Epithelial cell of alveolus of lung (primary cell): ENCODE measurements around the gene TSN.

DNA sequence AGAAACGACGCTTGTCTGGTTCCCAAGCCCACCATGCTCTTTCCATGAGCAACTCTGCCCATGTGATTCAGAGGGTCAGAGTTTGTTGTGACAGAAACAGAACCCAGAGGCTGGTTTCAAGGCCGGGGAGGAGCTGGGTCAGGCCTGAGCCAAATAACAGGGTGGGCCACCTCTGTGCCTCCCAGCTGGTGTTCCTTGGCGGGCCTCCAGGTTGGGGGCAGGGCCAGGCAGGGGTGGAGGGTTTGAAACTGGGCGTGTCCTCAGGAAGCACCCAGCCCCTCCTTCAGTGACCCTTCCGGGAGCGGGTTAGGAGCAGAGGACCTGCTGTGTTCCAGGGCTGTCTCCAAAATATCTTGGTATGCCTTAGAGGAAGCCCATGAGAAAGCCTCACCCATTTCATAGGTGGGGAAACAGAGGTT lies 74.9 kb upstream of the GLI2 start:
- RAMPAGE, long total RNA: no peak
- RRBS: no CpG with 5 or more reads among the region's 7 CpGs

DNA sequence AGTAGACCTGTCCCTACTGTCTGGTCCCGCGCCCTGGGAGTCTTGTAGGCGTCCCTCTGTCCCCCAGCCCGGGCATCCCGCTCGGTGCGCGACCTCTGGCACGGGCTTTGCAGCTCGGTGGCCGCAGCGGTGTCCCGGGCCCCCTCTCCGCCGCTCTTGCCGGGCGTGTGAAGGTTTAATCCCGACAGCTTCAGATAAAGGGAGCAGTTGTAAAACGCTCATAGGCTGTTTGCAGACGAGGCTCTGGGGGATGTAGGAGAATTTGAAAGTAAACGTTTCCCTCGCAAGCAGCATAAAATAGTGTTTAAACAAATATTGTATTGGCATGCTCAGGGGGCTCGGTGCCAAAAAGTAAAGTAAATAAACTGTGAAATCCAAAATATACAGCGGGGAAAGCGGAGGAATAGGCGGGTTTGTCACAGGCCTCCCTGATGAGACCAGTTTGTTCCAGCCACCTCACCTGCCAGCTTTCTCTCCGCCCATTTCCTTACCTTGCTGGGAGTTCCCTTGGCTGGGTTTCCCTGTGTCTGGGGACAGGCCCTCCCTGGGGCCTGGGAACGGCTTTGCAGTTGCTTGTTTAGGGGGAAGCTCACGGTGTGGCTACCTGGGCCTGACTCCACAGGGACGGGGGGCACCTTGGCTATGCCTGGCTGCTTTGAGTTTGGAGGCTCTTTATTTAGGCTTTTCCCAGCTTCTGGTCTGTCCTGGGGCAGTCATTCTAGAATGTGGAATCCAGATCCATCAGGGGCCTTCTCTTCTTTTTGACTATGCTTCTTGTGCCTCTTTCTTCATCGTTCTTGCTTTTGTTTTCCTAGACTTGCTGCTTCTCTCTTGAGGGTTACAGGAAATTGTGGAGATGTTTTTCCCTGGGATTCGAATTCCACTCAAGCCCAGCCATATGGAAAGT lies 2.1 kb downstream of the GLI2 start:
- RAMPAGE, long total RNA: no peak
- RRBS: 1% methylated on average over 10 of the region's 32 CpGs

- RAMPAGE, long total RNA: no peak
- RRBS: no CpG with 5 or more reads among the region's 18 CpGs
Measured at GRCh38 chr2:121015606-121016768, 269.0 kb downstream of the TFCP2L1 start.

DNA sequence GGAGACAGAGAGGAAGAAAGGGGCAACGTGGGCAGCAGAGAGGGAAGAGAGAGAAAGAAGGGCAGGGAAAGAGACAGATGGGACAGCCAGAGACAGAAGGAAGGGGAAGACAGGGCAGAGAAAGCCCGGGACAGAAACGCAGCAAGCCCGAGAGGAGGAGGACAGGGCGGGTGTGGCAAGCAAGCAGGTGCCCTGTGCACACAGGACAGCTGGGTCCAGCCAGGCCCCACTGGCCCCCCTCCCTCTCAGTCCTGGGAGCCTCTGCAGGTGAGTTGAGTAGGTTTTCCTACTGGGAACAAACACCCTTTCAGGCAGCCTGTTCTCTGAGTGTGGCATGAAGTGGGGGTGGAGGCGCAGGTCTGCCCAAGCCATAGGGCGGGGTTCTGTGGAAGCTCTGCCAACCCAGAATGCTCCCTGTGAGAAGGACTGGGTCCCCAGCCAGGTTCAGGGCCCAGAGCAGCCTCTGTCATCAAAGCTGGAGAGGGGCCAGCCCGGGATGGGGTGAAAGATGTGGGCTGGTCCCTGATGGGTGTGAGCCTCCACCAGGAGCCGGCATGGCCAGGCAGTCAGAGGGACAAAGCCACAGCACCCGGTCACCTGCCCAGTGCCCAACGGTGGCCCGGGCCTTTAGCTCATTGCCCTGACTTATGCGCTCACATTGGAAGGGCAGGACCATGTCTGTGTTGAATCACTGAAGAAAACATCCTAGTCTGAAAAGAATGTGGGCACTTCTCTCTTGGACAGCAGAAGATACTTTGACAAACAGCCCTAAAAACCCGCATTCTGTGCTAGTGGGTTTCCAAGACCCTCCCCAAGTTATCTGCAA lies 129.4 kb downstream of the TFCP2L1 start:
- RAMPAGE, long total RNA: no peak
- RRBS: 68% methylated on average over 2 of the region's 14 CpGs

- RAMPAGE, long total RNA: no peak
- RRBS: no CpG with 5 or more reads among the region's 9 CpGs
Measured at GRCh38 chr2:121203637-121204225, 81.3 kb downstream of the TFCP2L1 start.

GRCh38 chr2:121367970-121368546 lies 83.1 kb upstream of the TFCP2L1 start:
- RAMPAGE, long total RNA: no peak
- RRBS: no CpG with 5 or more reads among the region's 9 CpGs

DNA sequence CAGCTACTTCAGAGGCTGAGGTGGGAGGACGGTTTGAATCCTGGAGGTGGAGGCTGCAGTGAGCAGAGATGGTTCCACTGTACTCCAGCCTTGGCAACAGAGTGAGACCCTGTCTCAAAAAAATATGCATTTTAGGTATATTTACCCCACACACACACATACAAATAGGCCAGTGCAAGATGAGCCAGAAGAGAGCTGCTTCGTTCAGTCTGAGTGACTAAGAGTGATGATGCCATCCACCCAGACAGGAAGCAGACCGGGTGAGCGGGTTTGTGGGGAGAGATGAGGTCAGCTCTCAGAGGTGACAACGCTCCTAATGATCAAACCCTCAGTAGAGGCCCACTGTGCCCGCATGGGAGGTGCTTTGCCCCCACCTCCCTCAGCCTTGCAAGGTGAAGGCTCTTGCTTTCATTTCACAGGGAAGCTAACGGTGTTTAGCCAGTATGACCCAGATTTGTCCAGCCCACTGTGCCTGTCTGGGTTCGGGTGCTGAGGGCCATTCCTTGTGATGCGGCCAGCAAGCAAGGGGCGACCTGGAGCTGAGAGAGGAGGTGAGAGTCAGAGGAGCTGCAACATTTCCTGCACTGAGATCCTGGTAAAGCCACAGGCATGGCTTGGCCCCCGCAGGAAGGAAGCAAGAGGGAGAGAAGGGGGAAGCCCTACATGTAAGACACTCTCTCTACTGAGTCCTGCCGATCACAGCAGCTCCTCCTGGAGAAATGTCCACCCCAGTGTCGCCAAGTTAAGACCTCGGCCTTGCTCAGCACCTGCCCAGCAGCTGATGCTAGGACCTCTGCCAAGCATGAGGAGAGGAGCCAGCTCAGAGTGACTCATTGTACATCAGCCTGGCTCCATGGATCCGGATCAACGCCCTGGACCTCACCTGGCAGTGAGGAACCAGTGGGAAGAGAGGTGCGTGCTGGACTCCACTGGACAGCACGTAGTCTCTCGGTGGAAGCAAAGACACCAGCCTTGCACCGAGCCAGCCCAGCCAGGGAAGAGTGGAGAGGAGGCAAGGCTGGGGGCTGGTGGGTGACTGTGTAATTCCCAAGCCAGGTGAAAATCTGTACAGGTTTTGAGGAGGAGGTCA lies 37.0 kb downstream of the NIFK start:
- RAMPAGE, long total RNA: no peak
- RRBS: no CpG with 5 or more reads among the region's 20 CpGs

DNA sequence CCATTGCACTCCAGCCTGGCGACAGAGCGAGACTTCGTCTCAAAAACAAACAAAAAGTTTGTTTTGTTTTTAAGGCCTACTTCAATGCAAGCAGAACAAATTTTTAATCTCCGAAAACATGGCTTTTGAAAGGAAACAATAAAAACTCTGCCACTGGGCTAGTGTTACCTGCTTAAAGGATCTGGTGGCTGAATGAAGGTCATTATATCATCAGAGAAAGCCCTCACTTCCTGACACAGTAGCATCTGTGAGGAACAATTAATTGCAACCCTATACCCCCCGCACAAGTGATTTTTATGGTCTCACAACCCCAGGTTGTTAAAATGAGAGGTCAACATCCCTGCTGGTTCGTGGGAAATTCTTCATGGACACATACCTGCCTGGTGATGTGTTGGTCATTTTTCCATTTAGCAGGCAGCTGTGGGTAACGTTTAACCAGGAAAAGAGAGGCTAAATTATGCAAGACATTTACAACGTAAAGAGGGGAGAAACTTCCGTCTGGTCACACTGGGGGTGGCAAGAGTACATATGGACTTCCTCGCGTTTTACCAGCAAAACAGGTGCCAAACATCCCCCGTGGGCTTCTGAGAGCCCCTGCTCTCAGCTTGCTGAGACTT lies 29.3 kb downstream of the NIFK start:
- RAMPAGE, long total RNA: no peak
- RRBS: no CpG with 5 or more reads among the region's 12 CpGs

DNA sequence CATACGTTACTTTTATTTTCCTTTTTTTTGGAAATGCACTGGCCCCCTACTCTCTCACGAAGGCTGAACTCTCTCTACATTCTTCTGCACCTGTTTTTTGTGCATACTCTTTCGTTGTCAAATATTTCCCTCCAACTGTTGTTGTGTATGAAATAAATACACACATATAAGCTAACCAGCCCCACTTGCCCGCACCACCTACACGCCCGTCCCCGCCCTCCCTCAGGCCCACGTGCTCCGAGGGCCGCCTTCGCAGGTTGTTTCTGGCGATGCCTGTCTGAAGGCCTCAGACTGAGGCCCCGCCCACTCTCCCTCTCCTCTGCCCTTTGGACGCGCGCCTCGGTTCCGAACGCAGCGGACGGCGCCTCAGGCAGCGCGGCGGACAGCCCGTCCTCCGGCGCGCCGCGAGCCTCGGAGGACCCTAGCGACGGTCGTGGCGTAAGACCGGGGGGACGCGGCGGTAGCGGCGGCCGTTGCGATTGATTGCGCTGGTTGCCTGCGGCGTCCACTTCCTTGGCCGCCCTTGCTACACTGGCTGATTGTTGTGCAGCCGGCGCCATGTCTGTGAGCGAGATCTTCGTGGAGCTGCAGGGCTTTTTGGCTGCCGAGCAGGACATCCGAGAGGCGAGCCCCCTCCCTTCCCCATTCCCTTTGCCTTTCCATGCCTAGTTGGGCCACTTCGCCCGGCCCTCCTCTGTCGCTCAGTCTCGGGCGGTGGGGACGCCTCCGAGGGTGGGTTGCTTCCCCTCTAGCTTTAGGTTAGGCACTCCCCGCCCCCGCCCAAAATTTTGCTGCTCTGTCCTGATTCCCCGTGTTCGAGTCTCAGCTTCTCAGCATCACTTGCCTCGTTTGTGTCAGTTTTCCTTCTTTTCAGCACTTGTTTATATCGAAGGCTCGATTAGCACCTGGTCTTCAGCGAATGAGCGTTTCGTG lies at the start of gene TSN:
Gene TSN (plus strand): TSS at position 430 of the 933 bp plus-strand sequence.
- RAMPAGE, long total RNA: start-site peak on the plus strand centred at position 469 of the sequence, 84 bp wide, 688 and 815 reads in 2 replicates
- RRBS: under 1% methylated on average over 11 of the region's 72 CpGs

- RAMPAGE, long total RNA: no peak
- RRBS: no CpG with 5 or more reads among the region's 31 CpGs
Measured at GRCh38 chr2:121902067-121902949, 146.9 kb downstream of the TSN start.

DNA sequence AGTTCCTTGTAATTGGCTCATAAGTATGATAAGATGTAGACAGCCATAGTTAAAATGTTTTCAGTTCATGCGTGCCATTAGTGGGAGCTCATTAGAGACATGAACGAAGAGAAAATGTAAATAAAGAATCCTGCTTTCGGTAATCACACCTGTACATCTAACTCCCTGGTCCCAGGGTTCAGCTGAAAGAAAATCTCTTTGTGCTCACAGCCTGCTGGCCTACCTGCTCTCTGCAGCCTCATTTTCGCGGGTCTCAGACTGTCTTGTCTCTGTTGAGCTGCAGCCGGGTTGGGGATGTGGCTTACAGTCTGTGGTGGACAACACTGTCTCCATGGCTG lies 174.7 kb downstream of the TSN start:
- RAMPAGE, long total RNA: no peak
- RRBS: no CpG with 5 or more reads among the region's 6 CpGs

DNA sequence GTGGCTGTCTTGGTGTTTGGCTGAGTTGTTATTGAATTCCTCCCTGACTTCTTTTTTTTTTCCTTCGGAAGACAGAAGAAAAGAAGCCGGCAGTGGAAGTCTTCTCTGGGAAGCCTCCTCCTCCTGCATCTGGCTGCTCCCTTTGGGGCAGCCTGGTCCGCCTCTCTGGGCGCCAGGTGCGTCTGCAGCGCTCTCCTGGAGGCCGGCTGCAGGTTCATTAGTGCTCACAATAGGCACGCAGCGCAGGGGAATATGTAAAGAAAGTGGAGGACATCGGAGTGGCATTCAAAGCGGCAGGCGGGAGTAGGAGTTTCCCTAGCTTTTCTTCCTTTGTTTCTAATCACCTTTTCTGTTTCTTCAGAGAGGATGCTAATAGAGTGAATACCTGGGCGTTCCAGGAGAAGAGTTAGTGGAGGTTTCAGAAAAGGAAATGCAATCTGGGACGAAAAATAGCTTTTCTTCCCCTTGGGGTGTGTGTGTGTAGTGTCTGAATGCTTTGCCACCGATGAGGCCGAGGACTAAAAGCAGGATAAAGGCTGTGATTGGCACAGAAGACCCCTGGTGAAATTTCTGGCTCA lies 905.9 kb downstream of the TSN start:
- RAMPAGE, long total RNA: no peak
- RRBS: no CpG with 5 or more reads among the region's 16 CpGs

DNA sequence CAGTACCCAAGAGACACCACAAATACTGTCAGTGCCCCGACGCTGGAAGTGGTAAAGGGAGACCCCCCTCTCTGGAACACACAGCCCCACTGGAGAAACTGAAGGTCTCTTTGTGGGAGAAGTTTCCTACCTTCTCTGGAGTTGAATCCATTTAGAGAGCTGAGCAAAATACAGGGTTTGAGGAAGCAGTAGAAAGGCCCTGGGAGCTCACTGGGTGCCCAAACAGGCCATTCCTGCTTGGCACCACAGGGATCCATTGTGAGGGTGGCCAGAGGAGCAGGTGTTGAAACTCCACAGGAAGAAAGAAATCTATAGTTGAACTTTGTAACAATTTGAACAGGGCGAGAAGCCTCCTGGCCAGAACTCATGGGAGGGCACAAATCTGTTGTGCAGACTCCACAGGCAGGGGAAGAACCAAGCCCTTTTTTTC lies 1052.8 kb downstream of the TSN start:
- RAMPAGE, long total RNA: no peak
- RRBS: no CpG with 5 or more reads among the region's 3 CpGs

GRCh38 chr2:125643447-125644032 lies 1012.4 kb upstream of the GYPC start:
- RAMPAGE, long total RNA: no peak
- RRBS: no CpG with 5 or more reads among the region's 10 CpGs

DNA sequence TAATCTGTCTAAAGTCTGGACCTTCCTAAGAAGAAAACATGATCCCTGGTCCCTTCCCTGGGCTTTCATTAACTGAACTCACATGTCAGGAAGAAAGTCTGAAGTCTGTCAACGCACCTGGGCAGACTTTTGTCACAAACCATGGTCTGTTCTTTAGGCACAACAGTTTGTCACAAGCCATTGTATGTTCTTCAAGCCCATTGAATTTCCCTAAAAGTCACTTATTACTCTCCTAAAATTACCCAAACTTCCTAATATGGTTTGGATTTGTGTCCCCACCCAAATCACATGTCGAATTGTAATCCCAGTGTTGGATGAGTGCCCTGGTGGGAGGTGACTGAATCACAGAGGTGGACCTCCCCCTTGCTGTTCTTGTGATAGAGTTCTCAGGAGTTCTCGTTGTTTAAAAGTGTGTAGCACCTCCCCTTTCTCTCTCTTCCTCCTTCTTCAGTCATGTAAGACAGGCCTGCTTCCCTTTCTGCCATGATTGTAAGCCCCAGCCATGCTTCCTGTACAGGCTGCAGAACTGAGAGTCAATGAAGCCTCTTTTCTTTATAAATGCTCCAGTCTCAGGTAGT lies 11.4 kb upstream of the GYPC start:
- RAMPAGE, long total RNA: no peak
- RRBS: no CpG with 5 or more reads among the region's 3 CpGs

DNA sequence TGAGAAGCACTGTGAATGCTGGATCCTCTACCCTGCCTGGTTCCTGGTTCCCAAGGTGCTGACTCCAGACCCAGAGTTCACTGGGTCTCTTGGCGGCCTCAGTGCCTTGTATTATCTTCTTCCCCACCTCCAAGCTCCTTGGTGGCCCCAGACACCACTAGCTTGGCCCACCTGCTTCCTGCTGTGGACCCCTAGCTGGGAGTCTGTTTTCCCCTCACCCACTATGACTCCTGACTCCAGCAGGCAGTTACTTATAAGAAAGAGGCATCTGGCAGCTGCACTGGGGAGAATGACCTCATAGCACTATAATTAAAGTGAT lies 32.5 kb downstream of the GYPC start:
- RAMPAGE, long total RNA: no peak
- RRBS: no CpG with 5 or more reads among the region's 1 CpG

DNA sequence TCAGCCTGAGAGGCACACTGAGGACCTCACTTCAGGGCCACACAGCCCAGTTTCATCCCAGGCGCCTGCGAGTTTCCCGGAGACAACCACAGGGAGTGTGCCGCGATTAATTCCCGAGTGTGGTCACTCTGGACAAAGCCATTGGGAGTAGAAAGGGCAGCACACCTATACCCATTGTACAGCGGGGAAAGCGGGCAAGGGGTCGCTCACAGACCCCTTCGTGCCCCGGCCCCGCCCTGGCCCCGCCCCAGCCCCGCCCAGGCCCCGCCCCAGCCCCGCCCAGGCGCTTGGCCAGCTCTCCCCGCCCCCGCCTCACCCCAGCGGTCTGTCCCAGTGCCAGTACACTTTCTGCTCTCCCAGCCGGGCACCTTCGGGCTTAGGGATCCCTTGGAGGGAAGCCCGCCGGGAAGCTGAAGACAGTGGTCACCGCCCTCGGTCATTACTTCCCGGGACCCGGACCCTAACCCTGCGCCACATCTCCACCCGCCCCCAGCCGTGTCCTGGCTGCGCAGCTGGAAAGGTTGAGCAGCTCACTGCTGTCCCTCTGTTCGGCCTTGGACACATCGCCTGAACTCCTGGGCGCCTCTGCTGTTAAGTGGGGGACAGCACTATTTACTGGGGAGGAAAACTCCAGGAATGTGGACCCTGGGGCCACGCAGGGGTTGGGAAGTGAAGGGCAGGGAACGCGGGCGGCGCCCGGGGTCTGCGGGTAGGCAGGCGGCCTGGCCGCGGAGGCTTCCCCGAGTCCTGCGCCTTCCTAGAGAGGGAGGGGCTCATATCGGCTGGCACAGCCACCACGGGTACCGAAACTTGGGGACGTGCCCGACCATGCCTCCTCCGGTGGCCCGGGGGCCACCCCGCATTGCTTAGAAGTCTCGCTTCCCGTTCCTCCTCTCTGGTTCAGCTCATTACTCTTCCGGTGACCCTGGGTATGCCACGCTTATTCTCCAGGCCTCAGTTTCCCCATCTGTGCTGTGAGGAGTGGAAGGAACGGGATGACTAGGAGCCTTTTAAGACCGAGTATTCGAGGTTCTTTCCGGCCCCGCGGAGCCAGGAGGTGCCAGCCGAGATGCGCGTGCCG lies 120.9 kb downstream of the GYPC start:
- RAMPAGE, long total RNA: no peak
- RRBS: 1% methylated on average over 15 of the region's 69 CpGs

GRCh38 chr2:126831414-126832040 lies 67.2 kb upstream of the TEX51 start:
- RAMPAGE, long total RNA: no peak
- RRBS: no CpG with 5 or more reads among the region's 10 CpGs

- RAMPAGE, long total RNA: no peak
- RRBS: no CpG with 5 or more reads among the region's 30 CpGs
Measured at GRCh38 chr2:127060315-127061023, 46.5 kb downstream of the BIN1 start.

- RAMPAGE, long total RNA: no peak
- RRBS: no CpG with 5 or more reads among the region's 17 CpGs
Measured at GRCh38 chr2:127069701-127070224, 37.2 kb downstream of the BIN1 start.